LHCN-M2 (cell line): ENCODE measurements around the gene MBOAT2.

GRCh38 chr2:8143937-8144685 lies 537.7 kb upstream of the ID2 start:
- RAMPAGE, long total RNA = no peak

DNA sequence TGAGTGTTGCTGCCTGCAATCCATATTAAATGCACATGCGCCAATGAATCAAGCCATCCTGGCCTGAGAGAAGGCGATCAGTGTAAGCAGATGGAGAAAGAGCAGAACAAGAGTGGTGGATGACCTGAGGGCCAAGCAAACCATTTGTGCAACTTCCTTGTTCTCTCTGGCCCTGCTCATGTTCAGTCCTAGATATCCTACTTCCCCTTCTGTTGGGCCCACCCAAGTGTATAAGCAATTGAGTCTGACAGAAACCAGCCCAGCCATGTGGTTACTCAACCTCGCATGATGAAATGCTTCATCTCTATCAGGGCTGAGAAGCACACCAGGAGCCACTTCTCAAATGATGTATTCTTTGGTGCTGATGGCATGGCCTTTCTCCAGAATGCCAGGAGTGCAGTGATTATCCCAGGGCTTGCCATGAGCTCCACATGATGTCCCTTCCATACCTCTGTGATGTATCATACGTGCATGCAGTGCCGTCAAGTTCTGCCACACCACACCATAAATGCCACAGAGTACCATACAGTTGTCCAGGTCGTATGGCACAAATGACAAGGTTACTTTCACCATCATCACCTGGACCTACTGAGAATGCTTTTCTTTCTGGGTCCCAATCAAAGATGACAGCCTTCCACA lies 382.9 kb upstream of the ID2 start:
- RAMPAGE, long total RNA = no peak

- RAMPAGE, long total RNA = no peak
Measured at GRCh38 chr2:8491342-8491615, 190.6 kb upstream of the ID2 start.

GRCh38 chr2:8525428-8526672 lies 156.0 kb upstream of the ID2 start:
- RAMPAGE, long total RNA = no peak

GRCh38 chr2:8553597-8554179 lies 128.2 kb upstream of the ID2 start:
- RAMPAGE, long total RNA = no peak

- RAMPAGE, long total RNA = no peak
Measured at GRCh38 chr2:8607328-8607898, 74.4 kb upstream of the ID2 start.

GRCh38 chr2:8645052-8645446 lies 36.8 kb upstream of the ID2 start:
- RAMPAGE, long total RNA = no peak

- RAMPAGE, long total RNA = no peak
Measured at GRCh38 chr2:8675953-8676433, 5.9 kb upstream of the ID2 start.

DNA sequence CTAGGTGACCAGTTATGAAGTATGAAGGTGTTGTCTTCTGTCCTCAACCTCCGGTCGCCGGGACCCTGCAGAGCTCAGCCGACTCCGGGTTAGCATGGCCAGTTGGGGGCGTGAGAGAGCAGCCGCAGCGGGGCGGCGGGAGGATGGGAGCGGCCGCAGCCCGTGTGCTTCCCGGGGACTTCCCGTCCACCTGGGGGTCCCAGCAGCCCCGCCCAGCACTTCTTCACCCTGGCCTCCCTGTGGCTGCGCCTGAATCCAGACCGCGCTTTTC lies 11.4 kb downstream of the ID2 start:
- RAMPAGE, long total RNA = no peak

DNA sequence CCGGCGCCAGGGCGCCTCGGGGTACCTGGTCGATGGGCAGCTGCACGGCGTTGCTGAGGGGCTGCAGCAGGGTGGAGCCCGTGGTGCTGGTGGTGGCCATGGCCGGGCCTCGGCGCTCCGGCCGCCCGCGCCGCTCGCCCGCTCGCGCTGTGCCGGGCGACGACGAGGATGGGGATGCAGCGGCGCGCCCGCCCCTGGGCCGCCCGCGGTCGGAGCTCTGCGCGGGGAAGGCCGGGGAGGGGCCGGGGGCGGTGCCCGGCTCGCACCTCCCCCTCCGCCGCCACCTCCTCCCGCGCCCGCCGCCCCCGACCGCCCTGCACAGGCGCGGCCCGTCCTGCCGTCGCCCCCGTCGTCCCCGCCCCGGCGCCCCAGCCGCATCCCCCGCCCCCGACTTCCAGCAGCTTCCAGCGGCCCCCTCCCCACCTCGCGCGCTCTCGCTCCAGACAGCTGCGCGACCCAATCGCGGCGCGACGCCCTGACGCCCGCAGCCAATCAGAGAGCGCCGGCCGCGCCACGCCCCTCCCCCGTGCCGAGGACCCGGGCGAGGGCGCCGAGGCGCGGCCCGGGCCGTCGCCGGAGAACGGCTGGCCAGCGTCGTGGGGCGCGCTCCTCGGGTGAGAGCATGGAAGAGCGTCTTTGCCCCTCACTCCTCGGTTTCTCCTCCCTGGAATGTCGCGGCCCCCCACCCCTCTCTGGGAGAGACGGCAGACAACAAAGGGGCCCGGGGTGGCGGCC lies at the start of gene MBOAT2:
TSS of gene MBOAT2 (minus strand) at position 170 of the 735 bp plus-strand sequence.
- RAMPAGE, long total RNA = no peak

GRCh38 chr2:9107202-9108078 lies 99.2 kb upstream of the ASAP2 start:
- RAMPAGE, long total RNA = no peak

- RAMPAGE, long total RNA = no peak
Measured at GRCh38 chr2:9170718-9171326, 35.8 kb upstream of the ASAP2 start.

DNA sequence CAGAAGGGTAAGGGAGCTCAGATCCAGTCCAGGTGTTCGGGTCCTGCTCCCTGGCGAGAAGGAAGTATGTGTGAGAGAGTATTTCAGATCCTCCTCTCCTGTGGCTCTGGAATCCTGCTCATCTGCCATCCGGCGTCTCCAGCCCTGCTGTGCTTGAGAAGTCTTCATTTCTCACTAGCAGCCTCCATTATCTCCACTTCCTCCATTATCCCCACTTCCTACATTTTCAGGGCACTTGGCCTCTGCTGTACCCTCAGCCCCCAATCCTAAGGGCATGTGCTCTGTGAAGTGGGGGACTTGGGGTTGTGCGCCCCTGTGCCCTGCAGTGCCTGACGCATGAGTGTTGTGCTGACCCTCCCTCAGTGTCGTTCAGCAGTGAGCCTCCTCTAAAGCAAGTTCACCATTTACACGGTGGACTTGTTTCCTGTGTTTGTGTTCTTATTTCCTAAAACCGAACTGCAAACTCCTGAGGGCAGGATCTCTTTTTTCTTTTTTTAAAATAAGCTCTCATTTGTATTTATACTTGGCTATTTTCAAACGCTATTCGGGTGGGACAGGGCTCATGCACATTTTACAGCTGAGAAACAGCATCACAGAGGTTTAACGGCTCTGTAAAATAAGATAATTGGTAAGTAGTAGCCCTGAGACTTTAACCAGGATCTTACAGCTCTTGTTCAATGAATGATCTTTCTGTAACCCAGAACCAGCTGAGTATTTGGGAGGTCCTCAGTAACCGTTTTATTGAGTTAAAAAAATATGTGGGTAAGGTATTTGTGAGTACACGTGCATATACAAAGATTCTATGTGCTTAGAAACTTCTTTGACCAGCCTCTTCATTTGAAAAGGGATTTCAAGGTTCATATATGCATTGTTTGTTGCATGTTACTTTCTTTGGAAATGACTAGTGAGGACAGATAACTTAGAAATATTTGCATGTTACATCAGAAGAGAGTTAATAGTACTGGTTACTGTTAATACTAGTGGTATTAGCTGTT lies 20.7 kb downstream of the ASAP2 start:
- RAMPAGE, long total RNA = no peak

DNA sequence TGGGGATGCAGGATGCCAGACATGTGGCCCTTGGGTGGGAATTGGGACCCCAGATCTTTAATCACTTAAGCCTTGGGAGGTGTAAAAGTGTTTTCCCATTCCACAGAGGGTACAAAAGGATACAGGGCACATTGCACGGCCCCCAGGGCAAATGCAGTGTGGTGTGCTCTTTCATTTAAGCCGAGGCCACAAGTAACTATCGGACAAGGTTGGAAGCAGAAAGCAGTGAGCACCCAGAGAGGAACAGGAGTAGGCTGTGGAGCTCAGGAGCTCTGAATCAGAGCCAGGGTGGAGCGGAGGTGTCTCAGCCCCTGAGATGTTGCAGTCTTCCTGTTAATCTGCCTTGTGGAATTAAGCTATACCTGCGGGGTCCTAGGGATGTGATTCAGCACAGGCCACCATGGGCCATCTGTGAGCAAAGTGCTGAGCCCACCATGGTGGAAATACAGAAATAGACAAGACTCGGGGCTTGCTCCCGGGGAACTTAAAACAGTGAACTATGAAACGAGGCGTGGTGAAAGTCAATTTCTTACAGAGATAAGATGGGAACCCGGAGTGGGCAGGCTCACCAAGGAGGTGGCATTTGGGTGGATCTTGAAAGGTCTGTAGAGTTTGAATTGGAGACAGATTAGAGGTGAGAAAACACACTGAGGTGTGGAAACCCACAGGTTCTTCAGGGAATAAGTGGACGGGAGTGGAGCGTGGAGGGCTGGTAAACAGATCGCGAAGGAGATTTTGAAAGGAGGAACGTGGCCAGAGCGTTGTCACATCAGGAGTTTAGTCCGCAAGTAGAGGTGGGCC lies 44.0 kb downstream of the ASAP2 start:
- RAMPAGE, long total RNA = no peak

DNA sequence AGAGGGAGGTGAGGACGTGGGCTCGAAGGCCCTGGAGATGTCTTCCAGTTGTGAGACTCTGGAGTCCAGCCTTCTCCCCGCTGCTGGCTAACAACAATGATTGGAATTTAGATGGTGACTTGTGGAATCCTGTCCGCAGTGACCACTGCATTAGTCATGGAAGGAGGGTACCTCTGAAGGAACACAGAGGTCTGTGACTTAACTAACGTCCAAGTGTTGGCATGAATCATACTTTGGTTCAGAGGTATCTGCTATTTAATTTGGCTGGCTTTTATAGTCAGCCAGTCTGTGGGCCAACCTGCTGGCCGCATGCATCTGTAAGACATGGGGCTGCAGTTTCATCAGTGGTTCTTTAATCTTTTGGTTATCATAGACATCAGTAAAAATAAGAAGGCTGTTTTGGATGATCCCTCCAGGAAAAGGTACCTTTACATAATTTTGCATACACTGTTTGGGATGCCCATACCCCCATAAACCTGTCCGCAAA lies 81.1 kb downstream of the ASAP2 start:
- RAMPAGE, long total RNA = no peak

DNA sequence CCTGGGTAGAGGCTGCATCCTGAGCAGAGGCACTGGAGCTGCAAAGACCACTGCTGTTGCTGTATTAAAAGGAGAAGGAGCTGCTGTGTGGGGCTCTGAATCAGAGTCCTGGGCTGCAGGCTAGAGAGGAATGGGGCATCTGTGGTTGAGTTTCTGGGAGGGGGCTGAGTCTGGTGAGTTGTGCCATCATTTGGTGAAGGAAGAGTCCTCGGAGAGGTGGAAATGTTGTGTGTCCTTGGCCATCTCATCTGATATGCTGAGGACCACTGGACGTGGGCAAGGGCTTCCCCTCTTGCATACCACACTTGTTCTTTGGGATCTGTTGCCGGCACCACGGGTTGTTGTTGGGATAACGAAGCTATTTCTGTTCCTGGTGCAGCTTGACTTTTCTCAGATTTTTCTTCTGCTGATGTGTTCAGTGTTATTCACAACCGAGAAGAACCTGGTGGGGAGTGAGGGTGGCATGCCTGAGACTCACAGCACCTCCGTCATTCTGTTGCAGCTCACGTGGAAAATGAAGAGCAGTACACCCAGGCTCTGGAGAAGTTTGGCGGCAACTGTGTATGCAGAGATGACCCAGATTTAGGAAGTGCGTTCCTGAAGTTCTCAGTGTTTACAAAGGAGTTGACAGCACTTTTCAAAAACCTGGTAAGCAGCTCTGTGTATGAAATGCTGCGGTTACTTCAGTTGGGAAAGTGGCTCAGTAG lies 90.3 kb downstream of the ASAP2 start:
- RAMPAGE, long total RNA = no peak

DNA sequence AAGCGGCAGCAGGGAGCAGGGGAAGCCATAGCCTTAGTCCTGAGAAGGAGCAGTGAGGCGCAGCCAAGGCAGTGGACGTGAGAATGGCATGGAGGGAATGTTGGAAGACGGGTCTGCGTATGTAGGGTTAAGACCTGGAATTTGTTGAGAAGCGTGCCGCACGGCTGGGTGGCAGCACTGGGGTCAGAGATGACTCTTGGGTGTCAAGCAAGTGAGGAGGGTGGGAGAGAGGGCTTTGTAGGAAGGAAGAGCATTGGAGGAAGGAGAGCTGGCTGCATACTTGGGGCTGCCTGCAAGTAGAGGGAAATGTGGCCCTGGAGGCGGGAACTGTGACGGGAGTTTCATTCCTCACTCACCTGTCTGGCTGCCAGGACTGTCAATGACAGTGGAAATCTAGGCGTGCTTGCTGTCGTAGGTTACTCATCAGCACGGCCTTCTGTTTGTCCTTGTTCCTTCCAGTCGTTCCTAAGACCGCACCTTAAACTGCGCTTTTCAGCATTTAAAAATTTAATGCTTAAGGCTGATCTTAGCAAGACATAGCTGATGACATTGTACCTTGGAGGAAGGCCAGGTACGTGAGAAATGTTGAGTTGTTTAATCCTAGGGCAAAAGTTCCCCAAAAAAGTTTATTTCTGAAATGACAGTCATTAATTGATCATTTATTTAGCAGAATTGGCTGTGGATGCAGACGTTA lies 107.9 kb downstream of the ITGB1BP1 start:
- RAMPAGE, long total RNA = no peak

DNA sequence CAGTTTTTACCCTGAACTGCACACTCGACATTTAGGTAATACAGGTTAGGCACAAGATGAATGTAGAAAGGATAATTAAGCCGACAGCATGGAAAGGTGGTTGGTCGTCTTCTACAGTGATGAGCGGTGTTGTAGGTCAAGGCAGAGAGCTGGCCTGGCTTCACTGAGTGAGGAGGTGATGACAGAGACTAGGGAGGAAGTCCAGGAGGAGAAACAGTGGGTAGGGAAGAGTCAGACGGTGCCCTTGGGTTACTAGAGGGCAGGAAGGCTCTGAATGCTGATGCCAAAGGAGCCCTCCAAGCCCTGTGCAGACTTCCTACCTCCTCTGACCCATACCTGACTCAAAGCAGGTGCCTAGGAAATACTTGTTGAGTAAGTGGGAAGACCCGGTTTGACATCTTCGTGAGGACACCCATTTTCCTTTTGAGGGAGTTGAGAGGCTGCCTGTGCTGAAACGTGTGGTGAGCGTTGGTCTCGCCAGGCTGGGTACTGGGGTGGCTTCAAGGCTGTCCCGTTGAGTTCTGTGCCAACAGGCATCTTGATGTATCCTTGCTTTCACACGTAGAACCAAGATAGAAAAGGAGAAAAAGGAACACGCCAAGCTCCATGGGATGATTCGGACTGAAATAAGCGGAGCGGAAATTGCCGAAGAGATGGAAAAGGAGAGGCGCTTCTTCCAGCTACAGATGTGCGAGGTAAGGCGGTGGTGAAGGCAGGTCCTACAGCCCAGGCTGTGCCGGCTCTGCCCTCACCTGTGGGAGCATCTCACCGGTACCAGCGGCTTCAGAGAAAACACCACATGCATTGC lies 100.6 kb downstream of the ITGB1BP1 start:
- RAMPAGE, long total RNA = no peak

DNA sequence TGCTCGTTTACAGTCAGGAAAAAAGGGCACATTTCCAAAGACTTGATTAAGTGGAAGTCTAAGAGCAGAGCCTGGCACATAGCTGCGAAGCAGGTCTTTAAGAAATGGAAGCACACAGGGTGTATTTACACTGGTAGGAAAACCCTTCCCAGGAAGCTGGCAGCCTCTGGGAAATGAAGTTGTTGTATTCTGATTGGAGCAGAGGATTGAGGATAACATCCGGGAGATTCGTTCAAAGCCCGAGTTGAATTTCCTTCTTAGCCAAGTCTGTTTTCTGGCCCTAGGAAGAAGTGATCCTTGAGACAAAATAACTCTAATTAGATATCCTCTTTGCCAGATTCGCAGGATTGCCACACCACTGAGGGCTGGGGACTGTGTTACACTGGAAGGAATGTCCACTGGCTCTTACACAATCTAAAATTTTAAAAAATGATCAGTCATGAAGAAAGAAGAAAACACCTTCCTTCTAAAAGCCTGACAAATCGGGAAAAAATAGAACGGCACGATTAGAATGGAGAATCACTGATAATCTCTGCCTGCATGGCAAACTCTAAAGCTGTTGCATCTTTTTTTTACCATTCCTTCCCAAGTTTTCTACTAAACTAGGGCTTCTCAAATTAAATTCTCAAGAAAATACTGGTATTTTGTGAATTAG lies 75.8 kb downstream of the ITGB1BP1 start:
- RAMPAGE, long total RNA = no peak

DNA sequence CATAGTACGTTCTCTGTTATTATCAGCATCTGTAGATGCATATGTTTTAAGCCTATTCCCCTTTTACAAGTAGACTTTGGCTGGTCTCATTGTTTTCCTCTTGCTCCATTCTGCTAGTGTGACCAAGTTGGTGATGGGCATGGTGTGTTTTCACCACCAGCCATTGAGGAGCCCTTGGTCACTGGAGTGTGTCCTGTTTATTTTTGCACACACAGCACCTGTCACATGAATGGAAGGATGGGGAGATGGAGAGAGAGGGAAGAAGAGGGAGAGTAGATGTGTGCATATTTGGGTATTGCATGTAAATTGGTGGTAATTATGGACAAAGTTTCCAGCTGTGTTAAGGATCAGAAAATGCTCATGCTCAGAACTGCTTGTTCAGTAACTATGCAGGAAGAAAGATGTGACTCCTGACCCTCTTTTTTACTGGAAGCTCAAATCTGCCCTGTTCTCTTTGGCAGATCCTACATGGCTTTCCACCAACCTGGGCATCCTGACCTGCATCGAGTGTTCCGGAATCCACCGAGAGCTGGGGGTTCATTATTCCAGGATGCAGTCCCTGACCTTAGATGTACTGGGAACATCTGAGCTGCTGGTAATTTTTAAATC lies 64.9 kb downstream of the ITGB1BP1 start:
- RAMPAGE, long total RNA = no peak